Fibroblast of villous mesenchyme (primary cell): Measurements from ENCODE around the gene ACP1.

DNA sequence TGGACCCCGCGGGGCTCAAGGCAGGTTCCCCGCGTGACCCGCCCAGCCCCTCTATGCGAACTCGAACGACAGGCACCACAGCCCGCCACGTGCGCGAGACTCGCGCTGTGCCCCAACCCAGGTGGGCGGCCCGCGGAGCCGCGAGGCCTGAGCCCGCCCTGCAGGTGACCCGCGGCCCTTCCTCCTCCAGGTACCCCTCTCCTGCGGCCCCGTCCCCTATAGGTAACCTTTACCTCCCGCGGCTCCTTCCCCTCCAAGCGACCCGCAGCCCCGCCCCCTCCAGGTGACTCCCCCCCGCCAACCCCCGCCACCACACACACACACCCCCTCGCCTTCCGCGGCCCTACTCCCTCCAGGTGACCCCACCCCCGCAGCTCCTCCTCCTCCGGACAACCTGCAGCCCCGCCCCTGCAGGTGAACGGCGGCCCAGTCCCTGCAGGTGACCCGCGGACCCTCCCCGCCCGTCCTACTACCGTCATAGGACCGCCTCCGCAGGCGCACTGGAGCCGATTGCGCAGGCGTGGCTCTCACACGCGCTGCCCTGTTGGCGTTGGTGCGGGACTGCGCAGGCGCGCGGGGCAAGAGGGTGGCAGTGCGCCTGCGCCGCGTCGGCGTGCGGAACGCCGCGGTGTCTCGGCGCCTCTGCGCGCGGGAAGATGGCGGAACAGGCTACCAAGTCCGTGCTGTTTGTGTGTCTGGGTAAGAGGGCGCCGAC is at the start of gene ACP1:
TSS of gene ACP1 (plus strand) at position 639 of the 715 bp plus-strand sequence.
- CAGE, long polyA plus RNA, result start-site peak on the minus strand centred at position 507 of the sequence, 28 bp wide, 344 and 111 reads in 2 replicates; start-site peak on the plus strand centred at position 625 of the sequence, 69 bp wide, 5,754 and 7,924 reads in 2 replicates

GRCh38 chr2:286693-287499 is 995 bp downstream of the ALKAL2 start:
- CAGE, long polyA plus RNA, result no peak

DNA sequence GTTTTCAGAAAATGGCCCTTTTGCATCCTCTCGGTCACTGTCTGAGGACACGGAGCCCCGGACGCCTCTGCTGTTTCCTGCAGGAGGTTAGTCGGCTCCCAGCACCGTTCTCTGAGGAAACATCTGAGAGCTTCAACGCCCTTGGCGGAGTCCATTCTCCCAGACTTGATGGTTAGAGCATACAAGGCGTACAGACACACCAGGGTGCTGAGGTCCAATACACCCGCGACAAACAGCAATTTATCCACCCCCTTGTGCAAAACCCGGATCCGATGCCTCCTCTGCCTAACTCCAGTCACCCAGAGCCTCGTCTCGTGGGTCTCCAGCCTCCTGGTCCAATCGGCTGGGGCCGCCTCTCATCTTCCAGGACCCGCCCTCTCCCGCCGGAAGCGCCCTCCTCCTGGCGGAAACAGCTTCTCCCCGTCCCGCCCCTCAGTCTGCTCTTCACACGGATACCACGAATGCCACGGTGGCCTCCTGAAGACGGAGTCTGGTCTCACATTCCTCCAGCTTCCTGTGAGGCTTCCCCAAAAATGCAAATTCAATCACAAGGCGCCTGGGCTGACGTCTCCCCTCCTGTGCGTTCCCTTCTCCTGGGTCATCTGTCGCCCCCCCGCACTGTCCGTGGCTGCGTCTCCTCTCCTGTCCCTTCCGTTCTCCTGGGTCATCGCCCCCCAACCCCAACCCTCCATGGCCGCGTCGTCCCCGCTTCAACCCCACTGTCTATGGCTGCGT is 119.3 kb downstream of the TMEM18 start:
- CAGE, long polyA plus RNA, result no peak

DNA sequence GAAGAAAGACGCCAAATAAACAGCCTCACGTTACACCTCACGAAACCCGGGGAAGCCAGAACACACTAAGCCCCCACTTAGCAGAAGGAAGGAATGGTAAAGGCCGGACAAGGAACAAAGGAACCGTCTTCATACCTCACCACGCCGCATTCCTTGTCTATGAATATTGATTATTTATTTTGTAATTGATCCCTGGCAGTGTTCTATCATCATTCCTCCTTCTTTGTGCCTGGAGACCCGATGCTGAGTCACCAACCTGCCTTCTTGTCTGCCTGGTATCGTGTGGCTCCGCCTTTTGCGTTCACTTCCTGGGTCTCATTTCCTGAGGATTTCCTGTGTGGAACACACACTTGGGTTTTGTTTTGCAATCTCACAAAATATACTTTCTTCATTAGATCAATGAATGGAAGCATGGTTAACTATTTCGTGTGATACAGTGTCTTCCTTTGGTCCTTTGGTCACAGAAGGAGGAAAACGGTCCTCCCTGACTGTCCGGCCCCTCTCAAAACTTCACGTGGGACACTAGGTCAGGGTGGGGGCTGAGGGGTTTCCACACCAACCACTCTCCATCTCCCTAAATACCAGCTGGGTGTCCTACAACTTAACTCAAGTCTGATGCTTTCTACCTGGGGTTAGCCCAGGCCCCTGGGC is 95.4 kb upstream of the SNTG2 start:
- CAGE, long polyA plus RNA, result no peak

DNA sequence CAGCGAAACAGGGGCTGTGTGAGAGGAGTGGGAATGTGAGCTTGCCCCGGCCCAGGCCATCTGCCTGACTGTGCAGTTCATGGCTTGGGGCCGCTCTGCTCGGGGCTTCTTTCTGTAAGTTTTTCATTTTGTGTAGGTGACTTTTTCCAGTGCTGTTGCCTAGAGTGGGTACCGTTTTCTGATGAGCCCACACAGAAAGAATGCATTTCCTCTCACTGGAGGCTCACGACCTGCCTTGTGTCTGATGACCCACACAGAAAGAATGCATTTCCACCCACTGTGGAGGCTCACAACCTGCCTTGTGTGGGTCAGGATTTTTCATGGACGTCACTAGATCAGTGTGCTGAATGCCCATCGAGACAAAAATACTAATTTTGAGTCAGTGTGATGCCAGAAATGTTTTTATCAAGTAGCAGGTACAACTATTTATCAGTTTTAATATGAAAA is 104.6 kb downstream of the SNTG2 start:
- CAGE, long polyA plus RNA, result no peak

DNA sequence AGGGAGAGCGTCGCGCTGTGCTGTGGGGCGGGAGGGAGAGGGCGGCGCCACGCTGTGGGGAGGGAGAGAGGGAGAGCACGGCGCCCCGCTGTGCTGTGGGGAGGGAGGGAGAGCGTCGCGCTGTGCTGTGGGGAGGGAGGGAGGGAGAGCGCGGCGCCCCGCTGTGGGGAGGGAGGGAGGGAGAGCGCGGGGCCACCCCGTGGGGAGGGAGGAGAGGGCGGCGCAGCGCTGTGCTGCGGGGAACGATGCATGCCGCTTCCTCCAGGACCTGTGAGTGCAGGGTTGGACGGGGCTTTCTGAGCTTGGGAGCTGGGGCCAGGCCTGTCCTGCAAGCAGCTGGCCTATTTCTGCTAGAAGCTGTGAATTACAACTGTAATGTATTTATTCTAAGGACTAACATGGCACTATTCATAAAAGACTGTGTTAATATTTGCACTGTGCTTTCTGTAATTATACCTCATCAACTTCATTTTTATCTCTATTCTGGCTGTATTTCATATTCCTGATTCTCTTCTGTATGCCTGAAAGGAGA is 106.2 kb downstream of the SNTG2 start:
- CAGE, long polyA plus RNA, result no peak

DNA sequence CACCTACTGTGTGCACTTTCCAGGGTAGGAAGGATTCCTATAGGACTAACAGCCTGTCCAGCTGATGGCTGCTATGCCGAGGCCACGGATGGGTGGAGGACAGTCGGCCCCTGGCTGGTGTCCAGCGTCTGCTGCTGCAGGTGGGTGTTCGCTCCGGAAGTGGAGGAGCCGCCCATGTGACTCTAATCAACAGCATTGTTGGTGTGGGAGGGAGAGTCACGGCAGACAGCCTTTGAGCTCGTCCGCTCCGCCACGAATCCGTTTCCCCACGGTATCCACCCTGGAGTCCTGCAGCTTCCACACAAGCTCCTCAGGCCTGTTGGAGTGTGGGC is 186.0 kb upstream of the TPO start:
- CAGE, long polyA plus RNA, result no peak

DNA sequence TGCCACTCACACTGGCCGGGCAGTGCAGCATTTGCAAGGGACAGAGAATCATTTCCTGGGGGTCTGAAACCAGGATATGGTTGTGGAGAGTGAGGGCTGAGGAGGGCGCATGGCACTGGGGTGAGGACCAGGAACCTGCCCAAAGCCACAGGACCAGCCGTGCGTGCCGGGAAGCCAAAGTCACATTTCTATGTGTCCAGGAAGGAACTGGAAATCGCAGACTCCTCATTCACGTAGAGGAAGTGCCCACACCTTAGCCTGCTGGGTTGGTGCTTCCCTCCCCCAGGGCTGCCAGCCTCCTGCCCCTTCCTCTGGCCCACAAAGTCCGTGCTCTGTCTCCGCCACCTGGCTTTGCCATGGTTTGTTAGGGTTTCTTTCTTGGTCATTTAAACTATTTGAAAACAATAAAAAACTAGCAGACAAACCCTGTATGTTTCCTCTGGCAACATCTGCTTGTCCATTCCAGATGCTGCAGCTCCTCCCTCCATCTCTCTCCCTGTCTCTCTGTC is 163.3 kb upstream of the TPO start:
- CAGE, long polyA plus RNA, result no peak

DNA sequence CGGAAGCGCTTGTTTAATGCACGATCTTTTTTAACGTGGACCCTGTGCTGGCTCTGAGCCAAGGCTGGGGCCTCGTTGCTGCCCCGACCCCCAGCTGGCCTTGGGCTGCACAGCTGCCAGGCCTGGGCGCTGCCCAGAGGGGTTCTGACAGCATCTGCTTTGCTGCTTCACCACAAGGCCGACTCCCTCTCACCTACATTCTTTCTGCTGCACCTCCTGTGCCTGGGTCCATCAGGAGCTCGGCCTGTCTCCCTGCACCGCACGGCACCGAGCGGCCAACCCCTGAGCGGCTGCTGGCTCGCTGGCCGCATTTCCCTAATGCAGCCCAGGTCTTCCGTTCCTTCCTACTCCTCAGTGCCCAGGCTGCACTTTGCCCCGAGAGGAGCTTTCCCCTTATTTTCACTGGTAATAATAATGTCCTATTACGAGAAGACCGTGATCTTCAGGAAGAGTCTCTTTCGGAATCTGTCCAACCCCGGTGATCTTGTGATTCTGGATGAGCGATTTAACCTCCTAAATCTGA is 62.5 kb downstream of the TPO start:
- CAGE, long polyA plus RNA, result no peak

DNA sequence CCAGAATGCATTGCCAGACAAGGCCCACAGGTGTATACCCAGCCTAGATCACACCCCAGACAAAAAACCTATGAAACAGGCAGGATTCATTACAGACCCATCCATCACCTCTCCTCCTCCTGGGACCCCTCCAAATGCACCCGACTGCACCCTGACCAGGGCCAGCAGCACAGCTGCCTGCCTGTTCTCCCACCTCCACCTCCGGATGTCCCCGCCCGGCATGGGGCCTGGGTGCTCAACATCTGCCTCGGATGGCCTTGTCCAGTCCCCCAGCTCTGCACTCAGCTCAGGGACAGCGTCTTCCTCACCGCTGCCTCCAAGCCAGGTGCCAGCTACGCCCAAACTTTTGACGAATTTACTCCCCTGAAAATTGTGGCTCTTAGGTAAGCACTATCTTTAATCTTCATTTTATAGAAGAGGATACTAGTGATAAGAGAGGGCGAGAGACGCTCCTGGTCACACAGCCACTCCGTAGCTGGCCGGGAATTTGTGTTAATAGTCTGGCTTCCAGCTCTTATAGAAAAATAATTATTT is 91.1 kb downstream of the TPO start:
- CAGE, long polyA plus RNA, result no peak

DNA sequence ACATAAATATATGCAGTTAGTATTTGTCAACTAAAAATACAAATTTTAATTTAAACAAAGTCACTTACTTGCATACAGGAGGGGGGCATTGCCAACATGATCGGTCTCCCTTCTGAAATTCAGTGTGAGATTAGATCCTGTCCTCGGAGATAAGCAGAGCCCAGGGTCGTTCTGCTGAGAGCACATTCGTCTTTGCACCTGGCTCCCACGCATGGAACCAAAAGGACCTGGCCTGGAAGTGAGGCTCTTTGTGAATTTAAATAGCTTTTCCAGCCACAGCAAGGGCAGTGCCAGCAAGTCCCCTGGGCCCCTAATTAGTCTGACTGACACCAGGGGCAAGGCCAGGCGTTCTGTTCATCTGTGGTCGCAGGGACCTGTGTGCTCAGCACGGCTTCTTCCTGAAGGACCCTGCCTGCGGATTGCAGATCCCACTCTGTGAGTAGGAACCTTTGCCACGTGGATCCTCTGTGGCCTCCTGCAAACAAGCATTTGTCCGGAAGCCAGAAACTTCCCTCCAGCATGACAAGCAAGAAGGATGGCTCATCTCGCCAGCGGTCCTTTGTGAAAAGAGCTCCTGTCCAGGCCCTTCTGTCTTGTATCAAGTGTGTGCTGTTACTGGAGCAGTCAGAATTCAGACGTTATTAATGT is 128.6 kb downstream of the TPO start:
- CAGE, long polyA plus RNA, result no peak

DNA sequence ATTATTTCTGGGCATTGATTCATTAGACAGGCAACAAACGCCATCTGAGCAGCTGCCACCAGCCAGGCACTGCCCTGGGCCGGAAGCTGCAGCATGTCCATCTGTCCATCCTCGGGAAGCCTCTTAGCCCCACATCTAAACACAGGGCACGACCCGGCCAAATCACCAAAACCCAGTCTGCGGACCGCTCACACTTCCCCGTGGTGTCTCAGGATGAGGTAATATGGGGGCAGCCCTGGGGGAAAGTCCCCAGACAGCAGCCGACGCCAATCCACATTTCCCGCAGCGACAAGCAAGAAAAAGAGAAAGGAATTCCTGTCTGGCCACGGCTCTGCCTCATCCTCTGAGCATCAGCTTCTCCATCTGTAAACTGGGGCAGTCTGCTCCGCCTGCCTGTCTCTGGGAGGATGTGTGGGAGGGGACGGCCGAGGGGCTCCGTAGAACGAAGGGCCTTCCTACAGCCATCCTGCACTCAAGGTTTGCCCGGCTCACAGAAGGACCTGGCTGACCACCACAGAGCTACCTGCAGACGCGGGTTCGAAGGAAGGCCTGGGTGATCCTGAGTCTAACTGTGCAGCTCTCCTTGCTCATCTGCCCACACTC is 138.6 kb downstream of the PXDN start:
- CAGE, long polyA plus RNA, result no peak

DNA sequence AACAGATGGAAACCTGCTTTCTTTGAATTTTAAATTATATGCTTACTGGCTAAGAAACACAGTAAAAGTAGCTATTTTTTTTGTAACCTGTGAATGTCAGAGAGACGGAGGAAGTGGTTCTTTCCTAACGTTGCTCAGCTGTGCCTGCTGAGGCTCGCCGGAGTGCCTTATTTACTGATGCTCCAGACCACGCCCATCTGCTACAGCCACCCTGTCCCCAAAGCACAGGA is 134.7 kb downstream of the PXDN start:
- CAGE, long polyA plus RNA, result no peak

DNA sequence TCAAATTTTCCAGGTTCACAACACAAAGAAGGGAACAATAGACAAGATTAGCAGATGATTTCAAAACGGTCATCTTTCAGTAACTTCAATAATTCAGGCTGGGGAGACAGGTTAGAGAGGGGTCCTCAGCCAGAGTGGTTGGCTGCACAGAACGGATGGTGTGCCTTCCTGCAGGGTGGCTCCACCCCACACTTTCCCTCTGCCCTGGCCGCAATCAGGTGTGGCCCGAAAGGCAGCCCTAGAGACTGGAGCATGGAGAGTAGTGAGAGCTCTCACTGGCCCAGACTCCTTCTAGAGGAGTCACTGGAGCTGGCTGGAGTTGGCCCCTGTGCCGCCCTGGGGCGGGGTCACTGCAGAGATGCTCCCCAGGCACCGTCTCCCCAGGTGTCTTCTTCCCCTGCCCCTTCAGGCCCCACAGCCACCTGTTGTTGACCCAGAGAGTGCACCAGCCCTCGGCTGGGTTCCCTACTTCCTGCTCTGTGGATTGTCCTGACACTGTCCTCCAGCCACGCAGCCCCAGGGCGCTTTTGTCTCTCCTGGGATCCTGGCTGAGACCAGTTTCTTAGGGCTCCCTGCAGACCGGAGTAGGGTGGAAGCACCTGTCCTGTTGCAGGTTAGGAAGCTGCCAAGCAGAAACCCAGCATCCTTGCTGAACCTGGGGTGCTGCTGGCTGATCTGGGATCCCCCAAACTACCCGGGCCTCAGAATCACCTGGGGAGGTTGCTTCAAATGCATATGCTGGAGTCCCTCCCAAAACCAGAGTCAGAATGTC is 126.7 kb downstream of the PXDN start:
- CAGE, long polyA plus RNA, result no peak

DNA sequence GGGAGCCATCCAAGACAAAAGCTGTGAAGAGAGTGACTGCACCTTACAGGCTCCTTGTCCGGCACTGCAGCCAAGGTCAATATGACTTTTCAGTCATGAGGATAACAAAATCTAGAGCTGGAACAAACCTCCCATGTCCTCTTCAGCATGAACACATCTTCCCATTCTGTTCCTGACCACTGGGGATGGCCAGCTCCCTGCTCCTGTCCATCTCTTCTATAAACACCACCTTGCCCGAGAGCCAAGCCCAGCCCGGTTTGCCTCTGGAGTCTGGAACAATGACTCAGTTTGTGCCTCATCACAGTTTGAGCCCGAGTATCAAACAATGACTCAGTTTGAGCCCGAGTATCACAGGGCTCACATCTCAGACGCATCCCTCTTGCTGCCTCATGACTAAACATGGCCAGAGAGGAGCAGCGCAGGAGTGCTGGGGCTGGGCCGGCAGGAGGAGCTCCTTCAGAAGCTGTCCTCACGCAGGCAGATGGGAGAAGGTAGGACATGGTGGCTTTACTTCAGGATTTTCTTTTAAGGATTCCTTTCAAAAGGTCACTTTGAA is 68.8 kb downstream of the PXDN start:
- CAGE, long polyA plus RNA, result no peak

DNA sequence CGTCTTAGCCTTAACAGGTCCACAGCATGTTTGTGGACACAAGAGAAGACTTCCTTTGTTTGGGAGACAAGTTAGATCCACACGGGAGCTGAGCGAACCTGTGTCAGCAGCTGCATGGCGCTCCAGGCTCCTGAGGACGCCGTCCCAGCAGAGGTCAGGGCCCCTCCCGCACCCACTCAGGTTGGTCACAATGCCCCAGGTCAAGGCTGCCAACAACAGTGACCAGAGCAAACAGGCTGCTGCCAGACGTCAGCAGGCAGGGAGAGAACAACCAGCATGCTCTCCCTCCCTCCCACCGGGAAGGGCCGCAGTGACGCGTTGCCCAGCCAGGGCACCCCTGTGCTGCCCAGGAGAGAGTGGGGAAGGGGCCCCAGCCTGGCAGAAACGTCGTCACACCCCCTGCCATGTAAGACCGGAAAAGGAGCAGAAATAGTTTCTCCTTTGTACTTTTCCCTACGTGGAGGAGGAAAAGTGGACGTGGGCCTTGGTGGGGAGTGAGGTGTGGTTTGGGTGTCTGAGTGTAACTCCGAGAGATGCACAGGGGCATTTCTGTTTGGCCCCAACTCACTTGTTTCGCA is 67.9 kb downstream of the PXDN start:
- CAGE, long polyA plus RNA, result no peak

GRCh38 chr2:1704971-1705554 is 39.3 kb downstream of the PXDN start:
- CAGE, long polyA plus RNA, result no peak

- CAGE, long polyA plus RNA, result no peak
Observed at GRCh38 chr2:1730420-1730729, 13.9 kb downstream of the PXDN start.

DNA sequence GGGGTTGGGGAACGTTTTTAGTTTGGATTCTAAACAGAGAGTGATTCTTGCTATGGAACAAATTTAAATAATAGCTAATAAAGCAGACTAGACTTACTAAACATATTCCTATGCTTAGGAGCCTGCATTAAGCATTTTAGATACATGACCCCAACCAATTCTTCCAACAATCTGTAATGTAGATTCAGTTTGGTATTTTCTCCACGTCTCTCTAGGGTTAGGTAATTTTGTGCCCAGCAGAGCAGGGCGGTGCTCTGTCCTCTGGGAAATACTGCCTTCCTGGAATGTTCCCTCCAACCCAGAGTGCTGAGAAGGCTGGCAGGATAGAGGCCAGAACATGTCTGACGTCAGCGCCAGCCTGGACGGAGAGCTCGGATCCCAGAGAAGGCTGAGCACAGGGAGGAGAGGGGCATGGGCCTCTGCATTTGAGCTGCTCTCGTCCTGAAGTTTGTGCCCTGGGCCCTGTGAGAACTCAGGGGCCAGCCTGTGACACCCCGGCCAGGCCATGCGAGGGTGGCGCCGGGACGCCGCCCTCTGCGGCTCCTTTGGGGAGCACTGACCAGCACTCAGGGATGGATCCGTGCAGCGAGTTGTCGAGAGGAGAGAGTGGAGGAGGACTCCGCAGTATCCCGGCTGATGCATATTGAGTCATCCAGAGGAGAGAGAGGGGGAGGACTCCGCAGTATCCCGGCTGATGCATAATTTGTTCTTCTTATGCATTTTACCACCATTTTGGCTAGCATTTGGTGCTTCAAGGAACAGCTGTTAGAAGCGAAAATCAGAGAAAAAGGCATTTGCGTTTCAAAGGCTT is 80.0 kb upstream of the PXDN start:
- CAGE, long polyA plus RNA, result no peak

DNA sequence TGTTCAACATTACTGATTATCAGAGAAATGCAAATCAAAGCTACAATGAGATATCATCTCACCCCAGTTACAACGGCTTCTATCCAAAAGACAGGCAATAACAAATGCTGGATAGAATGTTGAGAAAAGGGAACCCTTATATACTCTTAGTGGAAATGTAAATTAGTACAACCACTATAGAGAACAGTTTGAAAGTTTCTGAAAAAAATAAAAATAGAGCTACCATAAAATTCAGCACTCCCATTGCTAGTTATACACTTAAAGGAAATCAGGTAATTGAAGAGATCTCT is 81.2 kb downstream of the MYT1L start:
- CAGE, long polyA plus RNA, result no peak